ENCODE measurements around a stretch of chr10.

DNA sequence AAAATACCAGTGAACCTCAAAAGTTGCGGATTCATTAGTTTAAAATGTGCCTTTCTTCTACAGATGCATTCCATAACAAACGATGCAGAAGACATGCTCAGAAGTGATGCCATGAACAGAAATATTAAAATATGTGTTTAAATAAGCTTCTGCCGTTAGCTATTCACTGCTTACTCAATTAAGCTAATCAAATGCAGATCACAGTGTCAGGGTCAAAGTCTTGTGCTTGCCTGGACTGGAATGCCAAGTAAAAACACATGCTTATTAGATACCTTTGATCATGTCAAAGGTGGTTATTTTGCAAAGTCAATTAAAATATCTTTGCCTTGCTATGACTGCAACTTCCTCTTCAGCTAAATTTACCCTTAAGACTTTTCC, 1.0 kb downstream of the ASB13 start:
- PRO-cap = no peak
- RAMPAGE, long total RNA, 4 experiments = no peak in any of the 4 experiments

DNA sequence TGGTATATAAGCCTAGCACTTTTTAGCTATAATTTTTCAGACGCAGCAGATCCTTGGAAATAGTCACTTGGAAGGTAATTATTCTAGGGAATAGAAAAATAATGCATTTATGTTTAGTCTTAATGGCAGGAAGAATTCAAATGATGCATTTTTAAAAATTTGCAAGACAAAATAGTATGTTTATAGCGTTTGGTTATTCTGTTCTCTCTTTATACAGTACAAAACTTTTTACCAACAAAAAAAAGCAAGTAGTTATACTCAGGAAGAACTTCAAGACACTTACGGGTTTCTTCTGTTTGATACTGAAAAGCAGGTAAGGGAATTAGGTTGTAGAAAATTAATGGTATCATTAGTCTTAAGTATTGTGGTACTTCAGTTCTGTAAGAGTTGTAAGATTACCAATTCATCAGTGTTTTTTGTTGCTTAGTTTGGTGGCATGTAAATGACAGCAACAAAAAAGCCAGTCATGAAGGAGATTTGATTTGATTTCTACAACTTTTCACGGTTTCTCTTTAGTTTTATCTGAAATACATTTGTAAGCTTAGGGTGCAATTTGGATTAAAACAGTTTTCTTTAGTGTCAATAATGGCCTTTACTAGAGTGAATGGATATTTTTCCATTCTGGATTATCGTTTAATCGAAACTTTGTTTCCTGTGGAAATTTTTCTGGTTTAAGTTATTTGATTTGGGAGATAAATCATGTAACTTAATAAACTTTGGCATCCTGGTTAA, 28.1 kb downstream of the TASOR2 start:
- PRO-cap = no peak
- RAMPAGE, long total RNA, 4 experiments = no peak in any of the 4 experiments

- PRO-cap = no peak
- RAMPAGE, long total RNA, 4 experiments = no peak in any of the 4 experiments
Measured at GRCh38 chr10:5725761-5726363, 41.2 kb downstream of the TASOR2 start.

- PRO-cap = no peak
- RAMPAGE, long total RNA, 4 experiments = no peak in any of the 4 experiments
Measured at GRCh38 chr10:5735203-5735787, 50.7 kb downstream of the TASOR2 start.

- PRO-cap = no peak
- RAMPAGE, long total RNA, 4 experiments = no peak in any of the 4 experiments
Measured at GRCh38 chr10:5739353-5740344, 55.0 kb downstream of the TASOR2 start.

DNA sequence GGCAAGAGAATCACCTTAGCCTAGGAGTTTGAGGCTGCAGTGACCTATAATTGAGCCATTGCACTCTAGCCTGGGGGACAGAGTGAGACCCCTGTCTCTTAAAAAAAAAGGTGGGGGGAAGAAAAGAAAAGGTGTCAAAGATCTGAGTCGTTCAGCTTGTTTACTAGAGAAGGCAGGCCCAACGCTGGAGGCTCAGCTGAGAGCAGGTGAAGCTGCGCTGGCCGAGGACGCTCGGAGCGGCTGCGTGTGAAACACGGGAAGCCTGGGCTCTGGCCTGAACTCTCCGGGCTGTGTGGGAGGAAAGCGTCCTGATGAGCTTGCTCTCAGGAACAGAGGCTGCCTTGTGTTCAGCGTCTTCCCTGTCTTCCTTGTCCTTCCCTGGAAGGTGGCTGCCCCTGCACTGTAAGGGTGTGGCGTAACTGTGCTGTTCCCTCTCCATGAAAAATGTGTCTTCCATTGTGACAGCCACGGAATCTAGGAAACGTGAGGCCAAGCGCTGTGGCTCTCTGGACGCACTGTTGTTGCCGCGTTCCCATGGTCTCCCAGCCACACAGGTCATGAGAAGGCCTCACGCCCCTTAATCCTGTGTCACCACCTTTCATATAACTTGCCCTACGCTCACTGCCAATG, 15.9 kb downstream of the IL15RA start:
- PRO-cap = no peak
- RAMPAGE, long total RNA, 4 experiments = no peak in any of the 4 experiments

GRCh38 chr10:5968824-5969344, 8.5 kb downstream of the IL15RA start:
- PRO-cap = no peak
- RAMPAGE, long total RNA, 4 experiments = no peak in any of the 4 experiments

DNA sequence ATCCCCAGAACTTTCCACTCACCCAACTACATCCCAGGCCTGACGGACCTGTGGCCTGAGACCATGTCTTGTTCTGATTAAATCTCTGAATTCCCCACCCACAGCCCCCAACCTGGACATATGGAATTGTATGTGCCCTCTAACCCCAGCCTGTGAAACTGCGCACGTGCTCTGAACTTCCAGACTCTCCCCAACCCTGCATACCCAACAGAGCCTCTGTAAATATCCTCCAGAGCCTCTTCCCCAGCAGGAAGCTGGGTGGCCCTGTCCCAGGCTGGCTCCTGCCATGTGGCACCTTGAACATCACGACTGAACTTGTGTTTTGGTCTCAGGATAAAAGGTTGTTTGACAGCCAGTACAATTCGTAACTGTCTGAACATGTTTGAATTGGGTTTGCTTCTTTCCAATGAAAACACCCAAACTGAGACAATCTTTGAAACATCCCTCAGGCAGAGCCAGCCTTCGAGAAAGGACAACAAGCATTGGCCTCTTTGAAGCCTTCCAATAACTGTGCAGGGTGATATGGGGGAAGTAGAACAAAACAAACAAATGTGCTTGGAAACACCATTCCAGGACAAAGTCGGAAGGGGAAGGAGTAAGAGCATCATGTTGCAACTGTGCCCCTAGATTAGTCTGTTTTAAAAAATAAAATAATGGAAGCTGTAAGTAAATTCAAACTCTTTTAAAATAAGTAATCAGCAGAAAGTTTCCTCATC, 39.7 kb downstream of the IL2RA start:
- PRO-cap = unidirectional peak, plus-strand start at position 577 of the sequence
- RAMPAGE, long total RNA, 4 experiments = no peak in any of the 4 experiments

GRCh38 chr10:6065883-6066377, 3.8 kb upstream of the IL2RA start:
- PRO-cap = no peak
- RAMPAGE, long total RNA, 4 experiments = no peak in any of the 4 experiments

DNA sequence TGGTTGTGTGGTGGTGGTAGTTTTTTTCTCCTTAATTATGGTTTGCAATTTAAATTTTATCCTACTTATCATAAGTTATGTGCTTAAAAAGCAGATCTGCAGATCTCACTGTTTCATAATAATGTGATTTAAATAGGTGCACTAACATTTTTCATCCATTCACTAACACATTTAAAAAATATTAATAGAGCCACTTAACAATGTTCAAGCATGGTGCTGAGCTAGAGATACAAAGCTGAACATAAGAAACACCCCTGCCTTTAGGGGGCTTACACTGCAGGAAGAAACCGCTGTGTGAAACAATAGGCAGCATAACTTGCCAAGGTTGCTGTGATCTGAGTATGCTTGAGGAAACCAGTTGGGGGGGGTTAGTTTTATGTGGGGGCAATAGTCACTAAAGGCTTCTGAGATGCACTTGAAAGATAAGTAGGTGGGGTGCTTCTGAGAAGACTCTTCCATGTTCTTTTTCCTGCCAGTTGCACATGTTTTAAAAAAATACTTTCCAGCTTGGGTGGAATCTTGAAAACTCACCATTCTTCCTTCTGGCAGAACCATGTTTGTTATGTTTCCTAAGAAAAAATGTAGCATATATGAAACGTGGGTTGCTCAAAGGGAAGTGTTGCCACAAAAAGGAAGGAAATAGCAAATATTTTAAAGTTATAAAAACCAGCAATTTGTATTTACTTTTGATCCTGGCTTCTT, 2.8 kb downstream of the RBM17 start:
- PRO-cap = no peak
- RAMPAGE, long total RNA, 4 experiments = no peak in any of the 4 experiments

DNA sequence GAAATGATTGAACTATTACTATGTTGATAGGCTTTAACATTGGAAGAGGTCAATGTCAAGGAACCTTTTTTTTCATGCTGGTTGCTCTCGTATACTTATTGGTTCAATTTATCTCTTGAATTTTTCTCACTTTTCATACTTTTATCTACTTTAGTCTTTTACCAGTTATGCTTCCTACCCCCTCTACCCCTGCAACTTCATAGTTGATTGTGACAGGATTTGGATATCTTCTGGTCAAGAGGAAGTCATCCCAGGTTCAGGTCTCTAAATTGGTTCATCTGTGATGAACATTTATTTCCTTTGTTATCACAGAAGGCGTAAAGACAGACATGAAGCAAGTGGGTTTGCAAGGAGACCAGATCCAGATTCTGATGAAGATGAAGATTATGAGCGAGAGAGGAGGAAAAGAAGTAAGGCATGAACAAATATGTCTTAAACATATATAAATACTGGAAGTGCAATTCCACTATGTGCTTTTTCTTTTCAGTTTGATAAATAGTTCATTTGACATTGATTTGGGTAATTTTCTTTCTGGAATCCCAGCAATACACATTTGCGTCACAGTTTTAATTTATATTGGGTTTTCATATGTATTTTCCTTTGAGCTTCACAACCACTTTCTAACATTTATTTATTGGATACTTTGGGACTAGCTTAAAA, 17.1 kb downstream of the RBM17 start:
- PRO-cap = no peak
- RAMPAGE, long total RNA, 4 experiments = no peak in any of the 4 experiments

DNA sequence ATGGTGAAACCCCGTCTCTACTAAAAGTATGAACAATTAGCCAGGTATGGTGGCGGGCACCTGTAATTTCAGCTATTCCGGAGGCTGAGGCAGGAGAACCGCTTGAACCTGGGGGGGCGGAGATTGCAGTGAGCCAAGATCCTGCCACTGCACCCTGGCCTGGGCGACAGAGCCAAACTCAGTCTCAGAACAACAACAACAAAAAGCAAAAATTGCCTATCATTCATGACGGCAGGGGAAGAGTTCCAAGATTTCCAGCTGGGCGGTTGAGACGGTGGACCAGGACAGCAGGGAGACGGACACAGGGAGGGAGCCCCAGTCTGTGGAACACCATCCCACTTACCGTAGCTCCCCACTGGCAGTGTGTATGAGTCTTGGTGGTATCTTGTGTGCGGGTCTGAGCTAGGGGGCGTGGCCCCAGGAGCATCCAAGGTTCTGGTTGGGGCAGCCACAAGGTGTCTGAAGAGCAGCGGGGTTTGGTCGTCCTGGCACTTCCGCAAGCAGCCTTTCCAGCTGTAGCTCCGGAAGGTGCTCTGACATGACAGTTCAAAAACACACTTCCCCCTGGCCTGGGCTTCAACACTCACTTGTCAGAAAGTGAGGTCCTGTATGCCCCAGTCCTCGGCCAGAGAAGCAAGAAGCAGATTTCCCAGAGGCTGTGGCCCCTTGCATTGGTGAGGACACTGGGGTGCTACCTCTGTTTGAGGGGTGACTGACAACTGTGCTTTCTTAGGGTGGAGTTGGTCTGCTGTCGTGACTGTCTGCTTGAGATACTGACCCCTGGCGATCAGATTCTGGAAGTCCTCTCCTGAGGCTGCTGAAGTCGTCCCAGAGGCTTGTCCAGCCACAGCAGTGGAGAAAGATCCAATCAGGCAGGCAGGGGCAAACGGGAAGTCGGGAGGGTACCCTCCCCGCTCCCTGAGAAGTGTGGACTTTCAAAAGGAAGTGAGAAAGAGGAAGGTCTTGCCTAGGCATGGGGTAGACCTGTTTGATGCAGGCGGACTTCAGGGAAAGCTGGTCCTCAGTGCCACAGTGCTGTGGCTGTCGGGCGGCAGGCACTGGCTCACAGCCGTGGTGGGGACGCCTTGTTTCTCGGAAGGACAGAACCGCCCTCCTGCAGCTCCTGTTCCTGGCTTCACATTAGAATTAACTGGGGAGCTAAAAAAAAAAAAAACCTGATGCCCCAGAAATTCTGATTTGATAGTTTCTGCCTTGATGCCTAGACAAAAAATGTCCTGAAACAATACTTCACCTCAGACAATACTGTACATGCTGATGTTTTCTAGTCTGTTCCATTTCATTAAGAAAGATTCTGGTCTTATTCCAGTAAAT, 51.5 kb upstream of the PFKFB3 start:
- PRO-cap = bidirectional peak, plus-strand start at position 1,032 of the sequence, minus-strand start at position 772 of the sequence
- RAMPAGE, long total RNA, 4 experiments = no peak in any of the 4 experiments

DNA sequence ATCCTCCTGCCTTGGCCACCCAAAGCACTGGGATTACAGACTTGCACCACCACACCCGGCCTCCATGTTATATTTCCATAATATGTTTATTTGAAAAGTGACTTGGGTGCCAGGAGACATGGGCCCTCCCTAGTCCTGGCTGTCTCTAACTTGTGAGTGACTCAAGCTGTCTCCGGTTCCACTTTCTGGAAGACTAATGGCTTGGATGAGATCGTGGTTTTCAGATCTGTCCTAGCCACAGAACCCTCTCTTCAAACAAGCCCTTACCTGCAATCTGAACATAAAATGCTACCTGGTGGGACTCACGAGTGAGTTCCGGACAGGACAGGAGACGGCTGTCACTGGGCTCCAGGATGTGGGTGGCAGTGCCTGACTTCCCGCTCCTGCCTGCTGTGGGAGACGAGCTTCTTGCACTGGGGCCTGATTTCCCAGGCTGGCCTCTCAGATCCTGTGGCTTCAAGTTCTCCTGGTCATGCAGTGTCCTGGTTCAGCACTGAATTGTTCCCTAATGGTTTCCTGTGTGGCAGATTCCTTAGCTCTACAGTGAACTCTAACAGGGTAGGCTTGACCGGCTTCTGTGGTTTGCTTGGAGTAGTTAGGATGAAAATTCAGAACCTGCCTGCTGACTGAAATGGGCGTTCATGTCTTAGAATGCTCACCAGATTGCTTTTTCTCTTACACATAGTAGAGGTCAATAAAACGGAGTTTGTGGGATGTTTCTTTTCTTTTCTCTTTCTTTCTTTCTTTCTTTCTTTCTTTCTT, 25.9 kb upstream of the PFKFB3 start:
- PRO-cap = no peak
- RAMPAGE, long total RNA, 4 experiments = no peak in any of the 4 experiments

GRCh38 chr10:6220449-6220777, 17.7 kb downstream of the PFKFB3 start:
- PRO-cap = no peak
- RAMPAGE, long total RNA, 4 experiments = no peak in any of the 4 experiments

DNA sequence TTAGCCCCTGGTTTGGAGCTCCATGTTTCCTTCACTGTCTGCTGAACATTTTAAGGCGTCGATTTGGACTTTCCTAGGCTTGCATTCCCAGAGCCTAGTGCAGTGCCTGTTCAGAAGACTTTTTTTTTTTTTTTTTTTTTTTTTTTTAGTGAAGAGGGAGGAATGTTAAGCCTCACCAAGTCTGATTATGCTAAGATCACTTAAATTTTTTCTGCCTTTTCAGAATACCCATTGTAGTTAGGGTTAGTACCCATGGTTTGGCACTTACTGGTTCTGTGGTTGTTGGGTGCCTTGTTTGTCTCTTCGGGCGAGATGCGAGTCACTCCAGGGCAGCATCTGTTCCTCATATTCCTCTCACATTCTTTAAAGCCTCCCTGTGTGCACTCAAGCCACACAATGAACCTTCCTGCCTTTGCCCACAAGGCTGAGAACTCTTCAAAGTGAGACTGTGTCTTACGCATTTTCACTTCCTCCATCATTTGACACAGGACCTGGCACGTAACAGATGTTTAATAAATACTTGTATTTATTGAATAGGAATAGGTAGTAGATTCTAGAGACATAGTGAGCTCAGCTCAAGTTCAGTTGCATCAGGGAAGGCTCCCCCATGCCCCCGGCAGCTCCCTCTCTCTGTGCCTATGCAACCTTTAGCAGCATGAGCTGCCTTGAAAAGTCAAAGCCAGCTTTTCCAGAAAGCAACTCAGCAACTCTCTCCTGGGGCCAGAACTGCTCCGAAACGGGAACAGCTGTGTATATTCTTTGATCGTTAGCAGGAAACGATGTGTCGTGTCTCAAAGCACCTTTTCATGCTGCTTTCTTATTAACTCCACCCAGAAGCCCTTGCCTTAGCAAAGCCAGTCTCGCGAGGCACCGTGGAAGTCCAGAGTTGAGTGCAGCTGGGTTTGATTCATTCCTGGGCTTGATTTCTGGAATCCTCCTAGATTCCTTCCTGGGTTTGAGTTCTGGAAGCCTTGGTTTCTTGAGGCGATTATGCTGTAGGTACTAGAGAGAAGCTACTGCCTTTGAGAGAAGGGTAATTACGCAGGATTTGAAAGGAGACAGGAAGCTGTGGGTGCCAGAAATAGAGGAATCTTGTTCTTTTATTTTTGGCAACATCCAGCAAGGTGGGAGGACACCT, 97.5 kb downstream of the PFKFB3 start:
- PRO-cap = bidirectional peak, plus-strand start at position 478 of the sequence, minus-strand start at position 398 of the sequence
- RAMPAGE, long total RNA, 4 experiments = no peak in any of the 4 experiments

GRCh38 chr10:6515333-6515950, 64.6 kb downstream of the PRKCQ start:
- PRO-cap = no peak
- RAMPAGE, long total RNA, 4 experiments = no peak in any of the 4 experiments

- PRO-cap = no peak
- RAMPAGE, long total RNA, 4 experiments = no peak in any of the 4 experiments
Measured at GRCh38 chr10:6576298-6576752, 3.8 kb downstream of the PRKCQ start.

- PRO-cap = no peak
- RAMPAGE, long total RNA, 4 experiments = no peak in any of the 4 experiments
Measured at GRCh38 chr10:6928656-6929030, 348.6 kb upstream of the PRKCQ start.

DNA sequence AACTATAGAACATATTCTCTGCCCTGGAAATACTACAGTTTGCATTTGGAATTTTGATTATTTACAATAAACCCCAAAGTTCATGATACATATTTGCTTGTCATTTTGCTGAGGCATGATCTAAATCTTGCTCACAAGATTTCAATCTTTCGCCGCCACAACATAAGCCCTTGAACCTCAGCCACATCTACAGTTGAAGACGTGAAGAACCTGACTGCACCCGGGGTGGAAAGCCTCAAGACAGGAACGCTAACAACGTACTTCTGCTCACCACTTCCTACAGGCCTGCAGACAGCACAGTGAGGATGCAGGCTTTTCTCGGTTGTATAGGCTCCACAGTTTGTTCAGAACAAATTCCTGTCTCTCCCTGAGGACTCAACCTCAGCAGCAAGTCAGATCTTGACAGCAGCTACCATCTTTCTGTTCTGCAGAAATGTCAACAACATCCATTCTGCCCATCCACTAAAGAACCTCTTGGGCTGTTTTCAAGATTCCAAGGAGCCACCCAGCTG, 393.8 kb upstream of the PRKCQ start:
- PRO-cap = no peak
- RAMPAGE, long total RNA, 4 experiments = no peak in any of the 4 experiments

GRCh38 chr10:7172385-7172816, 238.4 kb downstream of the SFMBT2 start:
- PRO-cap = no peak
- RAMPAGE, long total RNA, 4 experiments = no peak in any of the 4 experiments

All from esophagus squamous epithelium (tissue), 4 donors.